Panc1 (cell line): ENCODE measurements around the genes ENTREP3, MSTO1, RXFP4 and ARHGEF2.

DNA sequence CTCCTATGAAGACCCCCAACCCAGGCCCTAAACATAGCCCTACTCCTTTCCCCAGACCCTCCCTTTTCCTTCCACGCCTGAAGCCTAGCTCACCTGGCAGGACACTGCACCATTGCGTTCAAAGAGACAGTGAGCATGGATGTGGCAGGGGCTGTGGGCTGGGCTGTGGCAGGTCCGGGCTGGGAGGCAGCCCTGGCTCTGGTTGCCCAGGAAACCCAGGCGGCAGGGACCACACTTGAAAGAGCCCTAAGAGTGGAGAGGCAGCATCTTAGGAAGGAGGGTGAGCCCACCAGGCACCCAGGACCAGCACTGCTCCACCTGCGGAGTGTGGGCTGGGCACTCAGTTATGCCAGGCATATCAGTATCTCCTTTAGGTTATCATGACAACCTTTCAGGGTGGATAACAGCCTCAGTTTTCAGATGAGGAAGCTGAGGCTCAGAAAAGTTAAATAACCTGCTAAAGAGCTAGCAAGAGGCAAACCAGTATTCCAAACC is 6.3 kb downstream of the THBS3 start:
- RRBS, 2 experiments = no CpG with 5 or more reads among the region's 5 CpGs

- RRBS, 2 experiments = 83 to 85% methylated on average over 3 of the region's 9 CpGs
Observed at GRCh38 chr1:155201962-155202455, 5.7 kb downstream of the THBS3 start.

GRCh38 chr1:155218707-155219463 is 10.4 kb downstream of the MTX1 start:
- RRBS, 2 experiments = no CpG with 5 or more reads among the region's 6 CpGs

DNA sequence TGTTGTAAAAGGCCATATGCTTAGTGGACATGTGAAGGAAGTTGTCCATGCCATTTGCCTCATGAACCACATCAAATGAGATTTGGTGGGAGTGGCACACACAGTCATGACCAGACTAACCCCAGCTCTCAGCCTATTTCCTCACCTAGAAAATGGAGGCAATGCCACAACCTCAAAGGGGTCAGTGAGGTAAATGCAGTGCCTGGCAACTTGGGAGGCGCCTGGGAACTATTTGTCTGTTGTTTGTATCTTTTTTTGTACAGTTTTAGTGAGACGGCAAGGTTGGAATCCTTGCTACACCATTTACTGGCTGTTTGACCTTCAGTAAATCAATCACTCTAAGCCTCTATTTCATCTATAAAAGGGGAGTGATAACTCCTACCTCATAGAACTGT is 11.3 kb downstream of the MTX1 start:
- RRBS, 2 experiments = no CpG with 5 or more reads among the region's 2 CpGs

DNA sequence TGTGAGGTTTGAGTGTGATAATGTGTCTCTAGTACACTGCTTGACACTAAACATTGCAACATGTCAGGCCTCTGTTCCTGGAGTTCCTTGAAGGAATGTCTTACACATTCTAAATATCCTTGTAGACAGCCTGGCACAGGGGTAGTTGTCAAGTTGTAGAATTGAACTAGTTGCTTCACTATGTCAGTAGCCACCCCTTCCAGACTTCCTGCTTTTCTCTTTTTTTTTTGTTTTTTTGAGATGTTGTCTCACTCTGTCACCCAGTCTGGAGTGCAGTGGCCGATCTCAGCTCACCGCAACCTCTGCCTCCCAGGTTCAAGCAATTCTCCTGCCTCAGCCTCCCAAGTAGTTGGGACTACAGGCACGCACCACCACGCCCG is 11.7 kb downstream of the MTX1 start:
- RRBS, 2 experiments = no CpG with 5 or more reads among the region's 5 CpGs

DNA sequence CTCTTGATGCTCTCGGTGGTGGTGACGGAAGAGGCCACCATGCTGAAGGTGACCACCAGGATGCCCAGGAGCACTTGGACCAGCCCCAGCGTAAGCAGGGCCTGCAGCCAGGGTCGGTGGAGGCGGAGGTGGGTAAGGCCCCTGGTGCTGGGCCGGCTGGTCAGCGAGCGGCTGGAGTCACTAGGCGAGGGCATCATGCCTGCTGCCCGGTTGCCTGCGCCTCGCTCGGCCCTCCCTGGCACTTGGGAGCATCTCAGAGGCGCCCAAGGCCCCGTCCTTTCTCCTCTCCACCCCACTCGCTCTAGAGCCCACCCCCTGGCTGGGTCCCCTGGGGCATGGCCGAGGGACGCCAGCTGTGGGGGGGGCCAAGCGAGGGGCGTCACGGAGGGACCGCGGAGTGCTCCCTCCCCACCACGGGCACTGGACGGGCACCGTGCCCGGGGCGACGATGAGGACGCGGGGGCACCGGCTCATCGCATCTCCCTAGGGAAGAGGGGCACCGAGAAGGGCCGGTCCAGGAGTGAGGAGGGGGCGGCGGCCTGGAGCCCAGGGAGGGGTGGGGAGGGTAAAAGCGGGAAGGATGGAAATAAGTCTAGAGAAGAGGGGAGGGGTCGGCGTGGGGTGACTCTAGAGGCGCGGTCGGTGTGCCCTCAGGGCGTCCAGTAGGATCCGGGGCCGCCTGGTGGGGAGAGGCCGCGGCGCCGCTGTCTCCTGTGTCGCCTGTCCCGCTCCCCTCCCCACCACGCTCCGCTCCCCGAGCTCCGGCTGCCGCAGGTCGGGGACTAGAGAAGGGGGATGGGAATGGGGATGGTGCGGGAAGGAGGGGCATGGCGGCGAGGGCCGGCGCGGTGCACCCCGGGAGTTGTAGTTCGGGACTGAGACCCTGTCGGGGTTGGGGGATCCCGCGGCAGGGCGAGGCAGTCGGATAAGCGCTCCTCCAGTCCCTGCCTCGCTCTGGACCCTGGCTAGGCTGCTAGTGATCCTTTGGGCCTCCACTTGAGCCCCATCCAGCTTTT is at the start of gene ENTREP3:
ENTREP3 (minus strand) TSS at position 803 of the 1,016 bp plus-strand sequence.
- RRBS, 2 experiments = 1 to 5% methylated on average over 21 to 24 of the region's 73 CpGs

DNA sequence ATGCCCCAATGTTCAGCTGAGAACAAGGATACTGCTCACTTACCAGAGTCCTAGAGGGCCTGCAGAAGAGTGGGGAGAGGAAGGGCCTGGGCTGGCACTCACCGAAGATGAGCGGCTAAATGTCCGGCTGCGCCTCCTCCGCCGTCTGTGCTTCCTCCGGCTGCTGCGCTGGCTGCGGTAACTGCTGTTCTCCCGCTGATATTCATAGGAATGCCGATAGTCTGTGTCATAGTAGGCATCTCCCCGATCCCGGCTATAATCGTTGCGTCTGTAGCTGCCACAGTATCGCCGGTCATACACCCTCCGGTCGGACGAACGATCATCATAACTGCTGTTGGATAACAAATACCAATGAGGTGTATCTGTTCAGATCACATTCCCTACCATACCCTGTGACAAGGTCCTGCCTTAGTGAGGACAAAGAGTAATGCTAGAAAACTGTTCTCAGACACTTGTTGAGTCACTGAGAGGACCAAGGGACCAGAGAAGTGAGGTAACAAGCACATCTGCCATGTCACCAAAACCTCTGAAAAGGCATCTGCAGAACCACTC is 3.8 kb downstream of the CLK2 start:
- RRBS, 2 experiments = 97% methylated on average over 7 to 9 of the region's 21 CpGs

DNA sequence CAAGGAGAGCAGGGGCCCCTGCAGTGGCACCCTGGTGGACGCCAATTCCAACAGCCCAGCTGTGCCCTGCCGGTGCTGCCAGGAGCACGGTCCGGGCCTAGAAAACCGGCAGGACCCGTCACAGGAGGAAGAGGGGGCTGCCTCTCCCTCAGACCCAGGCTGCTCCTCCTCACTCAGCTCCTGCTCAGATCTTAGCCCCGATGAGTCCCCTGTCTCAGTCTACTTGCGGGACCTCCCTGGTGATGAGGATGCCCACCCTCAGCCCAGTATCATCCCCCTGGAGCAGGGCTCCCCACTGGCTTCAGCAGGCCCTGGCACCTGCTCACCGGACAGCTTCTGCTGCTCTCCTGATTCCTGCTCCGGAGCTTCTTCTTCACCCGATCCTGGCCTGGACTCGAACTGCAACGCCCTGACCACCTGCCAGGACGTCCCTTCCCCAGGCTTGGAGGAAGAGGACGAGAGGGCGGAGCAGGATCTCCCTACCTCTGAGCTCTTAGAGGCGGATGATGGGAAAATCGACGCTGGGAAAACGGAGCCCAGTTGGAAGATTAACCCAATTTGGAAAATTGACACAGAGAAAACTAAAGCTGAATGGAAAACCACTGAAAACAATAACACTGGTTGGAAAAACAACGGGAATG is 1.3 kb downstream of the RUSC1 start:
- RRBS, 2 experiments = no CpG with 5 or more reads among the region's 21 CpGs

GRCh38 chr1:155609533-155610304 is at the start of gene MSTO1:
Gene MSTO1, plus strand, starts transcription at chr1:155610218.
- RRBS, 2 experiments = no CpG with 5 or more reads among the region's 49 CpGs

- RRBS, 2 experiments = no CpG with 5 or more reads among the region's 5 CpGs
Observed at GRCh38 chr1:155636557-155636915, 26.5 kb downstream of the MSTO1 start.

DNA sequence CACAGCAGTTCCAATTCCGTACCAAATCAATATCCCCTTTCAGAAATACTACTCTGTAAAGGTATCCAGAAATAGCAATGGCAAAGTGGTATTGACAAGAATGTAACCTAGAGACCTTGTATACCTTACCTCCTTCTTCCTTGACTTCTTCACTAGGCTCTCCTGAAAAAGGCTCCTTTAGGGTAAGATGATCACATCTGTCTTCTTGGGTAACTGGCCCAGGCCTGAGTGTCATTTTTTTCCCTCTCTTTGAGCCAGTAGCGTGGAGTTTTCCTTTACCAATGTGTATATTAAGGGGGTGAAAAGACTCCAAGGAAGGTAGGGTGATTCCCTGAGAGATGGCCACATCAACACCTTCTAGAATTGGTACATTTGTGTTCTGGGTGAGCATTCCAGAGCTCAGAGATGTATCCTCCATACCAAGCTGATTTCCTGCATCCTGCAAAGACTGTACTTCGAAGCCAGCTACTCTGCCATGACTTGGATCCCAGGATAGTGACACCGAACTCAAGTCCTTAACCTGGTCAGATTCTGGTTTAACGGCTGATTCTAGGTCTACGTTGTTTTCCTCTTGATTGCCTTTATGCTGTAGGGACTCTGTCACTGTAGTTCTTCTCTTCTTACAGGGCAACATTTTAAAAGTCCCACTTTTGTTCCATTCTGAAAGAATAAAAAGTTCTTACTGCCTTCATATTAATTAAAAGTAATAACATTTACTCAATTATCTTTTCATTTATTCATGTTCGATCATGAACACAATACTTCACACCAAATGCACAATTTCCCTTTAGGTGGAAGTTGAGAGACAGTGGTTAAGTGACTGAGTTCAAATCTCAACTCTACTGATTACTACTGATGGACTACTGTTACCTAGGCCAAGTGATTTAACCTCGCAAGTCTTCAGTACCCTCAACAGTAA is 3.6 kb downstream of the GON4L start:
- RRBS, 2 experiments = no CpG with 5 or more reads among the region's 8 CpGs

- RRBS, 2 experiments = no CpG with 5 or more reads among the region's 13 CpGs
Observed at GRCh38 chr1:155941076-155941933, at the start of gene RXFP4. Gene RXFP4, plus strand, starts transcription at chr1:155941638.

DNA sequence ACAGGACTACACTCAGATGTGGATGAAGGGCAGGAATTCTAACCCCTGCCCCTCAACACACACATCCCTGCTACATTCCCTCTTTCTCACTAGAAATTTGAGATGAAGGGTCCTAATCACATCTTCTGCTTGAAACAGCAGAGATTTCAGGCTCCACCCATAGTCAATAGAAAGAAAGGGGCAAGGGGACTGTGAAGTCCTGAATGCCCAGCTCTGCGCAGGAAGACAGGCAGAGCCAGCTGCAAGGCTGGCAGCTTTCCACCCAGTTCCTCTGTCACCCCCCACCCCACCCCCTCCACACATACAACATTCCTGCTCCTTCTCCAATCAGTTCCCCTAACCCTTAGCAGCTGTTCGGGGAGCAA is 9.8 kb downstream of the ARHGEF2 start:
- RRBS, 2 experiments = no CpG with 5 or more reads among the region's 2 CpGs

- RRBS, 2 experiments = under 1 to 4% methylated on average over 40 to 41 of the region's 85 CpGs
Observed at GRCh38 chr1:155978019-155978982, at the start of gene ARHGEF2. Gene ARHGEF2, minus strand, starts transcription at chr1:155978547.

GRCh38 chr1:155984177-155984794 is 5.9 kb upstream of the ARHGEF2 start:
- RRBS, 2 experiments = no CpG with 5 or more reads among the region's 8 CpGs

GRCh38 chr1:156003333-156003924 is 17.3 kb downstream of the SSR2 start:
- RRBS, 2 experiments = no CpG with 5 or more reads among the region's 9 CpGs

- RRBS, 2 experiments = no CpG with 5 or more reads among the region's 6 CpGs
Observed at GRCh38 chr1:156006764-156007434, 13.9 kb downstream of the SSR2 start.

GRCh38 chr1:156052758-156053161 is 838 bp downstream of the UBQLN4 start:
- RRBS, 2 experiments = no CpG with 5 or more reads among the region's 7 CpGs

- RRBS, 2 experiments = 95 to 96% methylated on average over 12 to 20 of the region's 81 CpGs
Observed at GRCh38 chr1:156076374-156077396, 5.6 kb downstream of the MEX3A start.

GRCh38 chr1:156086077-156086781 is 4.0 kb upstream of the MEX3A start:
- RRBS, 2 experiments = no CpG with 5 or more reads among the region's 5 CpGs